Hematopoietic multipotent progenitor cell (in vitro differentiated cells): Measurements from ENCODE around the genes KMT2D, C1QL4, FMNL3, DIP2B and ATF1.

DNA sequence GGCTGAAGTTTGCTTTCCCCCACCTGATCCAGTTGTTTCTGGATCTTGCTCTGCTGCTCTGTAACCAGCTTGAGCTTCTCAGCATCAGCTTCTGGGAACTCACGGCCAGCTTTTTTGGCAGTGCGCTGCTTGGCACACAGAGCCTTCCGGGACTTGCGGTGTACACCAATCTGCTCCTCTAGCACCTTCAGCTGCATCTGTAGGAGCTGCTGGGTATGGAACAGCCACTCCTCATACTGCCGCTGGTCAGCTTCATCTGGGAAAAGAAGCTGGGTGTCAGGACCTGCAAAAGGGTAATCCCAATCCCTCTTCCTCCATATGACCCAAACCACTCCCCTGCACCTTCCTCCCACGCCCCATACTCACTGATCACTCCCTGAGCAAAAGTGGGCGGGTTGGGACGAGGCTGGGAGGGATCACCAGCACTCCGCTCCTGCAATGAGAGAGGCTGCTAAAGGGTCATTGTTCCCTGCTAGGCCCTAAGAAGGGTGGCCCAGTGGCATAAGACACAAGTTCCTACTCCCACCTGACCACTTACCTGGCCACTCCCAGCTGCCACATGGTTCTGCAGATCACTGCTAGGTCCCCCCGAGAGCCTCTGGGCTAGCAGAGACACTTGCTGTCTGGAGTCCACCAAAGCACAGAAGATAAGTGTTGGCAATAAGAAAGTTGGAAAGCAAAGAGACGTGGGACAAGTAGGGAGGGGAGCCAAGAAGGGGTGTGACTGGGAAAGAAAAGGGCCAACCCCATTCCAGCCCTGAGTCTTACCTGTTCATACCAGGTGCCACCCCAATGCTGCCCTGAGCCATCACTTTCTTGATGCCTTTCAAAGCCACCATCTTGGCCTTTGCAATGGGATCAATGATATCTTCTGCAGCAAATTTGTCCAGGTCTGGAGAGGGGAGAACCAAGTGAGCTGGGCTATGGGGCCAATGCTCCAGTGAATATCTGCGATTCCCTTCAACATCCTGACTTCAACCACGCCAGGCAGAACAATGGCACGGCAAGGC lies 15.8 kb upstream of the PRKAG1 start:
- CAGE, long polyA plus RNA = no peak

DNA sequence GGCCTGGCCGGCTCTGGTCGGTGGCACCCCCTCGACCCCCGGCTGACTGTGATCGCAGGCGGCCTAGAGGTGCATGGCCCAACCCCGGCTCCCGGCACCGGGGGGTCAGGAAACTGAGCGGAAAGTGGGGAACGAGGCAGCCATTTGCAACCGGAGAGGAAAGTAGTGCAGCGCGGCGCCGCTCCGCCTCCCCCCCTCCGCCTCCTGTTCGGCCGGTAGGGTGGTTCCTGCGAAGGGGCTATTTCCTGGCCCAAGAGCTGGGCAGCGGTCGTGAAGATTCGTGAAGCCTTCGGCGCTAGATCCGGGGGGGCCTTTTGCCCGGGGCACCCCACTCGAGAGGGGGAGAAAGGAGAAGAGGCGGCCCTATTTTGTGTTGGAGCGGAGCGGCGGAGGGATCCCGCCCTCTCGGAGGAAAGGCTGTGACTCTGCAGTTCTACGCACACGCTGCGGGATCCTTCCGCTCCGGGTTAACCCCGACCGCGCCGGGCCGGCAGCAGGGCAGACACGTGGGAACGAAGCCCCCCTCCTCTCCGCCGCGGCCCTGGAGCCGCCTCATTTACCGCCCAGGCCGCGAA lies at the start of gene KMT2D:
TSS of gene KMT2D (minus strand) at position 388 of the 575 bp plus-strand sequence.
- CAGE, long polyA plus RNA = no peak

GRCh38 chr12:49129698-49130026 lies 1.5 kb downstream of the TUBA1B start:
- CAGE, long polyA plus RNA = no peak

- CAGE, long polyA plus RNA = no peak
Observed at GRCh38 chr12:49161246-49161715, 27.6 kb downstream of the TUBA1A start.

DNA sequence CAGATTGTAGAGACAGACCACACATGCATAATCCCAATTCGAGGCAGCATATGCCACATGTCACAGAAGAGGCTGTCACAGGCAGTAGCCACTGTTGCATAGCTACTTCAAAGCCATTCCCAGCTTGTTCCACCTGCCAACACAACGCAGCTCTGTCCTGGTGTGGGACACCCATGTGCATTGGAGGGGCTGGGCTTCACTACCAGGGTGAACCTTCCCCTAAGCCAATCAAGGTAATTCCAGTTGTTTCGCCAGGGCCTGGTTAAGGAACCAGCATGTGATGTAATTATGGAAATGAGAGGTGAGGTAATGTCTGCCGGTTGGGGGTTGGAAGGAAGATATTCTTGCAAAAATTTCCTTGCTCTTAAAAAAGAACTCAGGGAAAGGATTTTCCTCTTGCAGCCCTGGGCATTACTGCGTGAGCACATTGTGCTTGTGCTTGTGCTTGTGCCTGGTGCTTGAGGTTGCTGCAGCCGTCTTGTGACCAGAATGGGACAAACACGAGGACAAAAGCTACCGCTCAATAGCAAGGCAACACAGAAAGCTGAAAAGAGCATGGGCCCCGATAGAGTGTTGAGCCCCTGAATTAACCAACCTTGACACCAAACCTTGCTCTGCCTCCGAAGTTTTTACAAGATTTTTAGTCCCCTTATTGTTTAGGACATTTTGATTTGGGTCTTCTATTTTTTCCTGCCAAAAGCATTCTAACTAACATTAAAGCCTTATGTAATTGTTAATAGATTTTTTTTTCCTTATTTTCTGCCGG lies 14.9 kb downstream of the TUBA1C start:
- CAGE, long polyA plus RNA = no peak

DNA sequence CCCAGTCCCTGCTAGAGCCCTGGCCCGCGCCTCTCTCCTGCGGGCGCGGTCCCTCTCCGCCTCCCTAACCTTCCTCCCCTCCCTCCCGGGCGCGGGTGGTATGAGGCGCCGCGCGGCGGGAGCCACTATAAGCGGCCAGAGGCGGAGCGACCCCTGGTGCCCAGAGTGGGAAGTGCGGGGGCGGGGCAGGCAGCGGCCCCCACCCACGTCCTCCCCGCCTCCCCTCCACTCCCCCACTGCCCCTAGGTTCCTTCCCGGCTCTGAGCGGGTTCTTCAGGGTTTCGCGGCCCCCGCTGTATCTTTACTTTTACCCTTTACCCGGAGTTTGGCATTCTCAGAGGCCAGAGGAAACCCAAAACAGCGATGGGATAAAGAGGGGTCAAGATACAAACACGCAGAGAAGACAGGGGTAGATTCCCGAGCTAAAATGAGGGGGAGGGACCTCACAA lies at the start of gene C1QL4:
TSS of gene C1QL4 (minus strand) at position 102 of the 449 bp plus-strand sequence.
- CAGE, long polyA plus RNA = no peak

- CAGE, long polyA plus RNA = no peak
Observed at GRCh38 chr12:49367938-49368451, 733 bp downstream of the SPATS2 start.

GRCh38 chr12:49643088-49643689 lies 19.8 kb downstream of the PRPF40B start:
- CAGE, long polyA plus RNA = no peak

DNA sequence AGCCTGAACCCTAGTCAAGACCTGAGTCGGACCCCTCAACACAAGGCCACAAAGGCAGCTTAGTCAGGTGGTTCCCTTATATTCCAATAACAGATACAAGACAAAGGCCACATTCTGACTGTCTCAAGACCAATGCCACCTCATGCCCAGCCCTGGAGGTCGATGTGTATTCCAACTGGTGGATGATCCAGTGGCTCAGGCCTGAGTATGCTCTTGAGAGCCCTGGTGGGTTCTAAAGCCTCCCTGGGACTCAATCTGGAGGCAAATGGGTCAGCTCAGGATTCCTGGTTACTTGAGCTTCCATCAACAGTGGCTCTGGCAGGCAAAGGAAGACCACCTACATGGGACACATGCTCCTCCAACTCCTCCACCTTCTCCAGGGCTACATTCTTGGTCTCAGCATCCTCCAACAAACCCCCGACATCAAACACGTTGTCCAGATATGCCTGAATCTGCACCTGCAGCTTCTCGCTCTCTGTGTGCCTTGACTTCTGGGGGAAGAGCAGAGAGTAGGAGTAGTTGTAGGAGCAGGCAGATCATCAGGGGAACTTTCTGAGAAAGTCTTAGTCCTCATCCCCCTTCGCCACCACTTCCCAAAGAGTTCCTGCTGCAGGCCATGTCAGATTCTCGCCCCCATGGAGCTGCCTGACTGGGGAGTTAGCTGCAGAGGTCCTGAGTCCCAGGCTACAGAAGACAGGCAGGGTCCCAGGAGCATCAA lies 30.2 kb downstream of the PRPF40B start:
- CAGE, long polyA plus RNA = no peak

DNA sequence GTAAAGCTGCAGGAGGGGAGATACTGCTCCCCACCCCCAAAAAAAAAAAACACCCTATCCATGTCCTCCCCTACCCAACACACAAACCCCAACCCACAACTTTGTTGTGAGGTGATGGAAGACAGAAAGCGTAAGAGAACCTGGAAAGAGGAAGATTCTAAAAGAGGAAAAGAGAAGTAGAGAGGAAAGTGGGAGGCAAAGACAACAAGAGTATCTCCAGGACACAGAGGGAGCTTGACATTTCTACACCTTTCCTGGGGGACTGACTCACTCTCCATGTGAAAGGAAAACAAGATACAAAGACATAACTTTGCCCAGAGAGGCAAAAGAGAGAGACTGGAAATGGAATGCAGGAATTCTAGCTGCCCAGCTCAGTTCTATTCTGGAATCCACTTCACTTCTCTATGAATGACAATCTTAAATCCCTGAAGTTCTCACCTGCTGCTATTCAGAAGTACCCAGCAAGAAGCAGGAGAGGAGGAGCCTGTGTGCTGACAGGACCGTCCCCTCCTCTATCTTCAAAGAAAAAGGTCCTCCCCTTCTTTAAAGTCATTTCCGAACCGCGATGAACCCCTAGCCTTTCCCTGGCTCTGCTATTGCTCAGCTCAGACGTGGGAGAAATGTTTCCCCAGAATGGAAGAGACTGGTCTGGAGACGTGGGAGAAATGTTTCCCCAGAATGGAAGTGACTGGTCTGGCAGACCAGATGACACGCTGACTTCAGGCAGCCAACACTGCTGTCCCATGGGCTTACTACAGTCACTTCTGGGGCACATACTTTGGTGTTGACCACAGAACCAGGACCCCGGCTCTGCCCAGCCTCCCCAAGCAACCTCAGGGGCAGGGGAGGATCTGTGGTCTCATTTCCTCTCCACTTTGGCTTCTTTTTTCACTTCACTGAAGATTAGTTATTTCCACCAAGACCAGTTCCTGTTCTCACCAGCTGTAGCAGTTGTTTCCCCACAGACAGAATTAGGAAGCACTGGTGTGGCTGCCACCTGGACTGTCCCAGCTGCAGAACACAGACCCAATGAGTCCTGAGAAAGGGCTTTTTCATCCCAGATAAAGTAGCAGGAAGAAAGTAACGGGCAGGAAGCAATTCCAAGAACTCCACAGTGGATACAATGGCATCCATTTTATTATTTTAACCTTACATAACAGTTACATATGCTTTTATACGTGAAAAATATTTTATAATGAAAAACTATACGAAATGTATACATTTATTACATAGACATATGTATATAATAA lies 8.3 kb downstream of the FMNL3 start:
- CAGE, long polyA plus RNA = no peak

GRCh38 chr12:49707173-49707676 lies at the start of gene FMNL3:
Gene FMNL3 (minus strand): TSS chr12:49707405.
- CAGE, long polyA plus RNA = no peak

DNA sequence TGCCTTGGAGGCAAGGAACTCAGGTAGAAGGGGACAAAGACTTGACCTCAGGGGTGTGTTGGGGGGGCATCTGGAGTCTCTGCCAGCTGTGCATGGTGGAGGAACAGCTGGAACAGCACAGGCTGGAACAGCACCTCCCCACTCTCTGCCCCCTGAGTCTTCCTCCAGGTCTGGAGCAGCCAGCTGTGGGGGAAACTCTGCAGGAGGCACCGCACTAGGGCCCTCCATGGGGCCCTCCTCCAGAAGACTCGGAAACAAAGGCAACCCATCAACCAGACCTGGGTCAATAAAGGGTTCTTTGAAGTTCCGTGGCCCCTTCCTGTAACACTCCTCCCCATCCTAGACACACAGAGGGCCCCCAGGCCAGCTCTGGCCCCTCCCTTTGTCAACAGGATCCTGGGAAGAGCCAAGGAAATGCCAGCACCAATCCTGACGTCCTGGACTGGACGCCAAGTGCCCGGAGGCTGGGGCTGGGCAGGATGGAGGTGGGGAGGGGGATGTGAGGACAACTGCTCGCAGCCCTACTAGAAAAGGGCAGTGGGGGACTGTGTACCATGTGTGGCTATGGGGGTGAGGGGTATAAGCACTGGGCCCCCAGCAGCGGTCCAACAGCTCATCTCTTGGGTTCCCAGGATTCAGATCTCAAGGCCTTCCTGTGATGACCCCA lies 15.7 kb downstream of the FAIM2 start:
- CAGE, long polyA plus RNA = no peak

- CAGE, long polyA plus RNA = no peak
Observed at GRCh38 chr12:50110658-50111382, 1.2 kb upstream of the COX14 start.

DNA sequence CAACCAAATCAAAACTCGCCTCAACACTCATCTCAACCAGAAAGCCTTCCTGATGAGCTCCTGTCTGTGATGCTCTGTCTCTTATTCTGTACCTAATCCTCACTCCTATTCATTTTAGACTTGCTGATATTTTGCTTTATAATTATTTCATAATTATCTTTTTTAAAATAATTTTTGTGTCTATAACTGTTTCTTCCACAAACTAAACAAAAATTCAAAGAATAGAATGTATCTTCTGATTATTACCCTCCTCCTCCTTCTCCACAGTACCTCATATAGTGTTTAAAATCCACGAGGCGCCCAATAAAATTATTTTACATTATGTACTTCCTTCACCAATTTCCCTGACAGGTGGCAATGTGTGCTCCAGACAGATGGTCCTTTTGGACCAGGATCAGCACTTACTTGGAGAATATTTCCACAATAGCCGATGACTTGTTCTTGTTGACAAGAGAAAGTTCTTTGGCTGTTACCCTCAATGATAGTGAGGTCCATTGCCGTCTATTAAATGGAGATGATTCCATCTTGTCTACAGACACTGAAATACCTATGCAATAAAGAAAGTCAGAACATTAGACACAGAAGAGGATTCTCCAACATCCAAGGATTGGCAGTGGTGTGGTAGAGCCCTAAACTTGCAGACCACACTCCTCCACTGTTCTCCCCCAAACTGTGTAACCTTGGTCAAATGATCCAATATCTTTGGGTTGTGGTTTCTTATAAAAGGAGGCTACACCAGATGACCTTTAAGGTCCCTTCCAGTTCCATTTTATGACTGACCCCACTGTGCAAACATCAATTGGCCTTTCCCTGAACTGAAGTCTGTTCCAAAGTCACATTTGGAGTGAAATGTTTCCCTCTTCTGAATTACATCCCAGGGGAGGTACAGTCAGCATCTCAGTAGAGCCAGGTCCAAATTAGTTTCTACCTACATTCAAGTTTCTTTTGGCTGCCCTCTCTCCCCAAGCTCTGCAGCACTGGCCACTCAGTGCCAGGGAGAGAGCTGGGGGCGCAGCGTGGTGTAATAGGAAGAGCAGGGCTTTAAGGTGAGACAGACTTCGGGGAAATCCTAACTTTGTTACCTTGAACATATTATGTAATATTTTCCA lies 34.7 kb downstream of the LIMA1 start:
- CAGE, long polyA plus RNA = no peak

GRCh38 chr12:50271854-50272260 lies 11.5 kb downstream of the LIMA1 start:
- CAGE, long polyA plus RNA = no peak

DNA sequence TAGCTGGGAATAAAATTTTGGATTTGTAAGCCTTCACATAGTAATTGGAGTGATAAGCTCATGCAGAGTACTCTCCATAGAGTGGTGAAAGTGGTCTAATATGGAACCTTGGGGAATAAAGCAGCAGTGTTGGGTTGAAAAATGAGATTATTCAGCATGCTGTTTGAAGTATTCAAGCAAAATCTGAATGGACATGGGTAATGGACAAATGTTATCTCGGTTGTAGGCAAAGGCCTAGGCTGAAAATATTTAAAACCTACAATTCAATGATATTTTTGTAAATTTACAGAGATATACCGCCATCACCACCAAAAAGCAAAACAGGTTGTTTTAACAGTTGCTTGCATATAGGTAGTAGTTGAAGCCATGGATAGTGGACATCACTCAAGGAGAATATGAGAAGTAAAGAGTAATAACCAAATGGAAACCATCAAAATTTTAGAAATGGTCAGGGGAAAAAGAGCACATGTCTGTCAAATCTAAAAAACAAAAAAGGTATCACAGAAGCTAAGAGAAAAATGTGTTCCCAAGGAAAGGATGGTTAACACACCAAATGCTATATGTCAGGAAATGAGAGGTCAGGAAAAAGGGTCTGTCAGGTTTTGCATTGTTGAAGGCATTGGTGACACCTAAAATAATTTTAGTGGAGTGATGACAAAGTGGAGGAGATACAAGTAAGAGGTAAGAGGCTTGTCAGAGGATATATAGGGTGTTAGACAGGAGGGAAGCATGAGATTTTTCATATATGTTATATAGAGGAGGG lies 39.1 kb upstream of the DIP2B start:
- CAGE, long polyA plus RNA = no peak

GRCh38 chr12:50504911-50505896 lies at the start of gene DIP2B:
Gene DIP2B (plus strand): TSS chr12:50504985.
- CAGE, long polyA plus RNA = start-site peak on the plus strand at chr12:50504992-50505143, 317 reads

GRCh38 chr12:50568536-50569387 lies 64.0 kb downstream of the DIP2B start:
- CAGE, long polyA plus RNA = no peak

DNA sequence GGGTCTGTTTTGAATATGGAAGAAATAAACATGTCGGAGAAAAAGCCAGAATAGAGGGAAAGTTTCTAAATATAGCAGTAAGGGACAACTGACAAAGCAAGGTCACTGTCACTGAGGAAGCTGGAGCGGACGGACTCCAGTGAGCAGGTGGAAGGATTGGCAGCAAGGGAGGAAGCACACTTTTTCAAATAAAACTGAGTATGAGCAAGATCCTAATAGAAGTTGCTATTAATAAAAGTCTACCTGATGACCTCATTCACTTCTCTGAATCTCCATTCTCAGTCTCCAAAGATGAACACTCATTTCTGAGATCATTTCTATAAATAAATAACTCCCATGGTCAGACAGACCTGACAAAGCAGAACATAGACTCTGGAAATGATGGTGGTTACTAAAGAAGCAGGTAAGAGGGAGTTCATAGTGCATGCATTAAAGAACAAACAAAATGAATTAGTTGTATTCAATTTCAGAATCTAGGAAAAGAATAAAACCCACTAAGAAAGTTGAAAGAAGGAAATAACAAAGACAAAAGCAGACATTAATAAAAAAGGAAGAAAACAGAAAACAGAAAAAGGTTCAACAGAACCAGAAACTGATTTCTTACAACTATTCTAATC lies 11.5 kb upstream of the ATF1 start:
- CAGE, long polyA plus RNA = no peak

DNA sequence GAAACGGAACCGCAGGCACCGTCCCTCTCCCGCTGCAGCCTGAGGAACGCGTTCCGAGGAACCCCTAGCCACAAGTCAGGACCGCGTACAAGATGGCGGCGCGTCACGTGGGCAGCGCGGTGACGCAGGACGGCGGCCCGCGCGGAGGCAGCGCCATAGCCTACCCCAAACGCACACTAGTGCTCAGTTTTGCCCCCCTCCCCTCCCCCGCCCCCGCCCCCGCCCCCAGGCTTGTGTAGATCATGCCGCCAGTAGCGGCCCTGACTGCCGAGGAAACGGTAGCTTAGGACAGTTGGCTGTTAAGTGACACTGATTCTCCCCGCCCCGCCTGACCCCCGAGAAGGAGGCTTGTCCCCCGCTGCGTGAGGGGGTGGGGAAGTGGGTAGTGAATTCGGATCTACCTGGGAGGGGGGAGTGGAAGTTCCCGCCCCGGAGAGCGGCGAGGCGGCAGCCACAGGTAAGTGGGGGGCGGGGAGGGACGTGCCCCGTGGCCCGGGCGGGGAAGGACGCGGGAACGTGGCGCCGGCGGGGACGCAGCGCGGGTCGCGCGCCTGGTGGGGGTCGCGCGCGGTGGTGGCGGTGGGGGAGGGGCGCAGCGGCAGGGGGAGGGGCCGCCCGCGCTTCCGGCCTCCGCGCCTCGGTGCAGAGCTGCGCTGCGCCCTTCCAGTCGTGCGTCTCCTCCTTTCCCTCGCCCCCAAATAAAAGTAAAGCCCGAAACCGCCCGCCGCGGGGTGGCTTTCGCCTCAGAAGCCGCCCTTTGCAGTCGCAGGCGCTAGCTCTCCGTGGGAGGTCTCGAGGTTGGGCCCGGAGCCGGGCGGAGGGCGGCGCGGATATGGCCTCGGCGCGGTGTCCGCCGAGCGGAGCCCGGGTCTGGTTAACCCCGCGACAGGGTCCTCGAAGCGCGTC lies at the start of gene ATF1:
TSS of gene ATF1 (plus strand) at position 251 of the 906 bp plus-strand sequence.
- CAGE, long polyA plus RNA = start-site peak on the plus strand centred at position 341 of the sequence, 220 bp wide, 913 reads; start-site peak on the plus strand centred at position 631 of the sequence, 30 bp wide, 86 reads